ENCODE results near the genes PLEK and FBXO48.

GRCh38 chr2:67260476-67261446 is 136.4 kb upstream of the ETAA1 start:
- RRBS, 2 experiments: no CpG with 5 or more reads among the region's 16 CpGs

- RRBS, 2 experiments: no CpG with 5 or more reads among the region's 12 CpGs
Observed at GRCh38 chr2:67561352-67562140, 164.4 kb downstream of the ETAA1 start.

DNA sequence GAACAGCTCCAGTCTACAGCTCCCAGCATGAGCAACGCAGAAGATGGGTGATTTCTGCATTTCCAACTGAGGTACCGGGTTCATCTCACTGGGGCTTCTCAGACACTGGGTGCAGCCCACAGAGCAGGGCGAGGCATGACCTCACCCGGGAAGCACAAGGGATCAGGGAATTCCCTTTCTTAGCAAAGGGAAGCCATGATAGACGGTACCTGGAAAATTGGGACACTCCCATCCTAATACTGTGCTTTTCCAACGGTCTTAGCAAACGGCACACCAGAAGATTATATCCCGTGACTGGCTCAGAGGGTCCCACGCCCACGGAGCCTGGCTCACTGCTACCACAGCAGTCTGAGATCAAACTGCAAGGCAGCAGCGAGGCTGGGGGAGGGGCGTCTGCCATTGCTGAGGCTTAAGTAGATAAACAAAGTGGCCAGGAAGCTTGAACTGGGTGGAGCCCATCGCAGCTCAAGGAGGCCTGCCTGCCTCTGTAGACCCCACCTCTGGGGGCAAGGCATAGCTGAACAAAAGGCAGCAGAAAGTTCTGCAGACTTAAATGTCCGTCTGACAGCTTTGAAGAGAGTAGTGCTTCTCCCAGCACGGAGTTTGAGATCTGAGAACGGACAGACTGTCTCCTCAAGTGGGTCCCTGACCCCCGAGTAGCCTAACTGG is 1.1 kb upstream of the C1D start:
- RRBS, 2 experiments: no CpG with 5 or more reads among the region's 17 CpGs

GRCh38 chr2:68178652-68179031 is 21.0 kb downstream of the PNO1 start:
- RRBS, 2 experiments: no CpG with 5 or more reads among the region's 1 CpG

- RRBS, 2 experiments: no CpG with 5 or more reads among the region's 5 CpGs
Observed at GRCh38 chr2:68201523-68202097, 43.9 kb downstream of the PNO1 start.

DNA sequence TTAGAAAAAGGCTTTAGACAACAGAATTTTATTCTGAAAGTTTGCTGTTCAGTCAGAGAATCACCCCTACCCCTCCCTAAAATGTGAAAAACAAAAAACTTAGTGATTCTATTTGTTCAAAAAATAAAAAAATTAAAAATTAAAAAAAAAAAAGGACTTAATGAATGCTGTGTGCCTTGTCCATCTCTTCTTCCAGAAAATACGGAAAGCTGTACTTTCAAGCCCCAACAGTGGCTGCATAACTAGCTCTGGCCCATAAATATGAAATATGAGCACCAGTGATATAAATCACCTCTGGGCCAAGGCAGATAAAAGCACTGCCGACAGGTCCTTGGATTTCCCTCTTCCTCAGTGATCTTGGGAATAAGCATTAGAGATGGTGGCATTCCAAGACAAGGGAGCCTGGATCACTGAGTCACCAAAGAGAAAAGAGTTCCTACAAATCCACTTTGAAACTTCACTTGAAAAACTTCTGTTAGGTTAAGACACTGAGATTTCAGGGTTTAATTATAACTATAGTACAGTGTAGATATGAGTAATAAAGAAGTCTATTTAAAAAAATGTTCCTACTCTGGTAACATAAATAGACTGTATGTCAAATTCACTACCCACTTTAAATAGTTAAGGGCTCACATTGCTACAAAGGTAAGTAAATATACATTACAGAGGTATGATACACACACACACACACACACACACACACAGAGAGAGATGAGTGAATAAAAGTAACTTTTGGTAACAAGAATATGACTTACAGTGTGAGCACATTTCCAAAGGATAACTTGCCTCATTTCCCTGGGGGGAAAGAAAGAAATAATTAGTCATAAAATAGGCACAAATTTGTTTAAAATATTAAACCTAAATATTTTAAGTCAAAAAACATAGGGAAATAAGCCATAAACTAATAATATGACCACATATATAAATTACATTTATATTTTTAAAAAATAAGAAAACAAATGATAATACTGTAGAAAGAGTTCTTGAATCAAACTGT is 35.7 kb downstream of the PPP3R1 start:
- RRBS, 2 experiments: no CpG with 5 or more reads among the region's 2 CpGs

- RRBS, 2 experiments: 57% methylated on average over 1 of the region's 10 CpGs; no CpG with 5 or more reads in 1 of the 2 experiments
Observed at GRCh38 chr2:68365062-68365694, at the start of gene PLEK. PLEK (plus strand) TSS chr2:68365282.

- RRBS, 2 experiments: no CpG with 5 or more reads among the region's 3 CpGs
Observed at GRCh38 chr2:68385604-68386087, 20.6 kb downstream of the PLEK start.

GRCh38 chr2:68411310-68411700 is 46.2 kb downstream of the PLEK start:
- RRBS, 2 experiments: no CpG with 5 or more reads among the region's 3 CpGs

- RRBS, 2 experiments: under 1% methylated on average over 9 of the region's 61 CpGs
Observed at GRCh38 chr2:68466312-68467466, at the start of gene FBXO48. FBXO48 (minus strand) TSS chr2:68467294.

DNA sequence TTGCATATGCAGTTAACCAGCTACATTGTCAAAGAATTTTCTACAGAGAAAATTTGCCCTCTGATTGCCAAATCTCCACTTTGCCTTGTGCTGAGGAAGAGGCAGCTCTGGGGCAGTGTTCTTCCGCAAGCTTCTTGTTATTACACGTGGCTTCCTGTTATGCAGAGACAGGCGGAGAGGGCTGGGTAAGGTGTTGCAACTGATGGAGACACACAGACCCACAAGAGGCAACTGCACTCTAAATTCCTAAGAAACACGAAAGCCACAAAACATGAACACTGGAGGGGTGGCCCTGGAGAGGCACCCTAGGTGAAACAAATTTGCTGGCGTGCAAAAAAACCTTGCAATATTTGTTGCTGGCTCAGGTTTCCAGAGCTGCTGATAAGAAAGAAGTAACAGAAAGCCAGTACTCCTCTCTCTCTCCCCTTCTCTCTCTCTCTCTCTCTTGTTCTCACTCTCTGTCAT is 31.7 kb downstream of the ARHGAP25 start:
- RRBS, 2 experiments: no CpG with 5 or more reads among the region's 5 CpGs

DNA sequence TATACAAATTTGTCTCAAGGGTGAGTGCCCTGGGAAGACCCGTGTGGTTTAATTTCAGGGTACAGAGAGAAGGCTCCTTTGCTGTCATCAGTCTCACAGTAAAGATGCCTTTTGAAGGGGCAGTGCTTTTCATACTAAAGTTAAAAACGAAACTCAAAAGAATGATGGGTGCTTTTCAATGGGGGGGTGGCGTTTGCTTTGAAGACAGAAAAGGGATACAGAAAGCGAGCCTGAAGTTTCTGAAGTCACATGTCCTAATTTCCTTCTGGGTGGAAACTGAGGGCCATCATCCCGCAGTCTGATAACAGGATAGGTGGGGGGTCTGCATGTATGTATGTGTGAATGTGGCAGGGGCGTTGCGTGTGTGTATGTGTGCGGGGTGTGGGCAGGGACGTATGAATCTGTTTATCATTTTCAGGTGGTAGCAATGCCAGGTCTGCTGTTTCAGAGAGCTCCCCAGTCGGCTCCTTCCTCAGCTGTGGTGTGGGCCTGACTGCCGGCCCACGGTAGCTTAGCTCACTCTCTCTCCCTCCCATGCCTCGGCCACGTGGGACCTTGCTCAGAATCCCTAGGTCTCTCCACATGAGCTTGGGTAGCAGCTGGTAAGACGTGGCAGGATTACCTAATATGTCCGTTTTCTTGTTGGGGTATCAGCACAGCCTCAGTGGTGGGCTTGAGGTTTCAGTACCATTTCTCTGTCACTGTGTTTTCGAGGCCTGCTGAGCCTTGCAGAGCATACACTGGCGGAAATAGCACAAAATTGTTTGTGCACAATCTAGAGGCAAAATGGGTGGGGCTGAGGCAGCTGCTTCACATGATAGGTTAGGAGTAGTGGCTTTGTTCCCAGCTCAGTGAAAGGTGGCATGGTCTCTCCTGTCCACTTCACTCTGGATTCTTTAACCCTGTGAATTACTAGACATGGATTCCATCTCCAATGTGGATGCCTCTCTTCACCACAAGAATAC is 32.8 kb downstream of the ARHGAP25 start:
- RRBS, 2 experiments: no CpG with 5 or more reads among the region's 18 CpGs

DNA sequence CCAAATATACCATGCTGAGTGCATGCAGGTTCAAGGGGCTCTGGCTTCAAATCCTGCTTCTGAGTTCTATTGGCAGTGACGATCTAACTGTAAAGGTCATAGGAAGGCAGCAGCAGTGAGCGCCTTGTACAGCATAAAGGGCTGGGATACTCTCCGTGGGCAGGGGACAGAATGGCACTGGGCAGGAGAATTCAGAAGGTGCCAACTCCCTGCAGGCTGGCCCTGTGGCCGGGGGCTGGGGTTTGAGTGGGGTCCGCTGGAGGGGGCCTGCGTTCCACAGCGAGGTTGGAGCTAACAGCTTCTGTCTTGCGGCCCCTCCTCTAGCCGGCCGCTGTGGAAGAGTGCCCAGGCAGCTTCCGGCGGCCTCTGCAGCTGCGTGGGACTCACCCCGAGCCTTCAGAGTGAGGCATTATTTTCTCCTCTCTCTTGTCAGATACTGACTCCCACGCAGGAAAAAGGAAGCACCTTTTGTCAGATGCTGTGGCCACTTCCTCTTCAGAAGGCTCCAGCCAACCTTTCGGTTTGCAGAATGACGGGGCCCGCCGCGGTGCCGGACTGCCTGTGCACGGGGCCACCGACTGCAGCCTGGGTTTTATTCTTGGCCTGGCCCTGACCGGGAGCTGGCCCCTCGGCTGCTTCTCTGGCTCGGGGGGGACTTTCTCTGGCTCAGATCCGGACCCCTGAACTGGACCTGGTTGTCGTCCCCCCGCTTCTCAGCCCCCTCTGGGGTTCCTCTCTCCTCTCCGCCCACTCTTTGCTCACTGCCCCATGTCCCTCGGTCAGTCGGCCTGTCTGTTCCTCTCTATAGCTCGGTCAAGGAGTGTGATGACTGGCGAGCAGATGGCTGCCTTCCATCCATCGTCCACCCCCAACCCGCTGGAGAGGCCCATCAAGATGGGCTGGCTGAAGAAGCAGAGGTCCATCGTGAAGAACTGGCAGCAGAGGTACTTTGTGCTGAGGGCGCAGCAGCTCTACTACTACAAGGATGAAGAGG is 40.1 kb downstream of the ARHGAP25 start:
- RRBS, 2 experiments: 53 to 66% methylated on average over 7 to 11 of the region's 38 CpGs

DNA sequence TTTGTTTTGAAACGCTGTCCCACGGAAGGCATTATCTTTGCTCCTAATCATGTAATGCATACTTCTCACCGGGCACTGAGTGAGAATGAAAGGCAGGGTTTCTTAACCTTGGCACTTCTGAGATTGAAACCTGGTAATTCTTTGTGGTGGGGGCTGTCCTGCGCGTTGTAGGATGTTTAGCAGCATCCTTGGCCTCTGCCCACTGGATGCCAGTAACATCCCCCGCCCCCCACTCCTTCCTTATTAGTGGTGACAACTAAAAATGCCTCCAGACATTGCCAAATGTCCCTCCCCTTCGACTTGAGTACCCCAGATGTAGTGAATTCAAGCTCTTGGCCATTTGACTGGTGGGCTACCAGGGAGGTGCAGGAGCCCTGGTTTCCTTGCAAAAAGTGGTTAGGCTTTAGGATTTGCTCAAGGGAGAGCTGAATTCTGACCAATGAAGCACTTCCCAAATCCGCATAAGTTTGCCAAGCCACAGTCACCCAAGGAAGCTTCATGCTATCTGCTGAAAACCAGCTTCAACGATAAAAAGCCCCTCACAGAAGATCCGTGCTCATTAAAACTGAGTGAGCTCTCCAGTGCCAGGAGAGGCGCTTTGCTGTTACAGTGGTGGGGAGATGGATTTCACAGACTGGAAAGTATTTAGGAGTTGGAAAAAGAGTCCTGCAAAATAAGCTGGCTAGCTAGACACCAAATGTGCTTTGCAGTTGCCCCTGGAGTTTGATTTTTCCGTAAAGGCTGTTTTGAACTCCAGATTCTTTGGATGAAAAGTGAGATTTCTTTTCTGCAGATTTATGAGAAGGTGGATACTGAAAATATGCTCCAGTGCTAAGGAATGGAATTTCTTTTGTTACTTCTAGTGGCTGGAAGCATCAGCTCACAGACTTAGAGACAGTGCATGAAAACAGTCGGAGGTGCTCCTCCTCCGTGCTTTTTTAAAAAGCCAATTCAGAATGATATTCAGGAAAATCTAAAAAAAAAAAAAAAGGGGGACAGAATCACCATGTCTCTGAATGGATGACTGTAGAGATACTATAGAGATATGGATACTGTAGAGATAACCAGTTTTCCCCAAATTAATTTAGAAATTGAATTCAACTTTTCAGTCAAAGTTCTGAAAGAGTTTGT is 1.5 kb downstream of the ANTXR1 start:
- RRBS, 2 experiments: no CpG with 5 or more reads among the region's 14 CpGs

DNA sequence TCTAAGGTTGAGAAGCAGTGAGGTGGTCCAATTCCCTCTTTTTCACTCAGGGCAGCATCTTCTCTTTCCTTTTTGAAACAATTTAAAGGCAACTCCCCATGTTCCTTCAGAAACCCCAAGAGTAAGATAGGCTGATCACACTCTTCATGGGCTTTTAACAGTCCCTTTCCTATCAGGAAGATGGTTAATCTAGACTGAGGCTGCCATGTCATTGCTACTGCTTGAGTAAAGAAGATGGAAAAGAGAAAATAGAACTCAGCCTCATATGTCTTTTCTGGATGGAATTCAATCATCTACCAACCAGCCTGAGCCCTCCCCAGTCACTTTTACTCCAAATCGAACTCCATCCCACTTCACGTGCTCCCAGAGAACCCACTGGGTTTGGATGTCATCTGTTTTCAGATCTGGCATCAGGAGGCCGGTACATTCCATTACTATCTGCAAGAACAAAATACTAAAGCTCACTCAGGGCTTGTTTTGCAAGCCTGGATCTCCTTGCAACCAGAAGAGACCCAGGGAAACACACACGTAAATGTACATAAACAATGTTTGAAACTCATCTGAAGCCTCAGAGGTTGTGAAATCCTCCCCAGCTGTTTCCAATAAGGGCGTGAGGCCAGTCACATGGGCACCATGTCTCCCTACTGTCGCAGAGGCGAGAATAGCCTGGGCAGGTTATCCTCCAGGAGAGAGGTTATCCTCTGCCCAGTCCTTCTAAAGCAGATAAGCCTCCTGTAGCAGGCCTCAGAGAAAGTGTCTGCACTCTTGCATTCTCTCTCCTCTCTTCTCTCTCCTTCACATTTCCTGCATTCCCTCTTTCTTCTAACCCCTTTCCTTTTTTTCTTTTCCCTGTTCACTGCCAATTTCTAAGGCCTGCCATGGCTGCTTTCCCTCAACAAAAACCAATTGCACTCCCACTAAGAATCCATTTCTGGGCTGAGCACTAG is 187.0 kb downstream of the GFPT1 start:
- RRBS, 2 experiments: no CpG with 5 or more reads among the region's 7 CpGs

DNA sequence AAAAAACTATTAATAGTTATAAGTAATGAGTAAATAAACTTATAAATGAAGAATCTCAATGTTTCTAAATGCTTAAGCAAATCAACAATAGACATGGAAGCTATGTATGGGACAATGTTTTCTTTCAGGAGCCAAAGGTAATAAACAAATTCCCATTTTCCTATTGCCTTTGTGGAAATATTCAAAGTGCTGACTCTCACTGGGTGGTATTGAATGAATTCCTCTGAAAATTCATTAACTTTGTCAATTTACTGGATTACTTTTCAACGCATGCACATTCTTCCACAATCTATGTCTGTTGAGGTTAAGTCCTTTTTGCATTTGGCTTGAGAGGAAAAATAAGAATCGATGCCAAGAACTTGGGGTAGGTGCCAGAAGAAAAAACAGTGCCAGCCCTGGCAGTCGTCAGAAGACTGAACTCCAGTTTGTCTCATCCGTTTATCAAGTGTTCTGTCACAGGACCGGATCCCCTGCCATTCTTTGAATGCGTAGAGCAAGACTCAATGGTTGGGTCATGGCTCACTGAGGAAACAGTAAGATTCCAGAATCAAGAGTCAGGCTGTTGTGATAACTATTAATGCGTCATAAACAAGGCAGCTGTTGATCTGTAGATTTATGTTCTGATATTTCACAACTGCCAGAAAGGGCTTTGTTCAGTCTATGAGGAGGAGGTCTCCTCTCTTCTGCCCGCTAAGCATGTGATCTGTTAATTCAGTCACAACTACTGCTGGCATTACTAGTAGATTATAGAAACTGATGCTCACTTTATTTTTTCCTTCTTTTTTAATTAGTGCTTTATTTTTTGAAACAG is 133.2 kb downstream of the GFPT1 start:
- RRBS, 2 experiments: no CpG with 5 or more reads among the region's 8 CpGs

- RRBS, 2 experiments: no CpG with 5 or more reads among the region's 31 CpGs
Observed at GRCh38 chr2:69307367-69307824, 79.6 kb downstream of the GFPT1 start.

DNA sequence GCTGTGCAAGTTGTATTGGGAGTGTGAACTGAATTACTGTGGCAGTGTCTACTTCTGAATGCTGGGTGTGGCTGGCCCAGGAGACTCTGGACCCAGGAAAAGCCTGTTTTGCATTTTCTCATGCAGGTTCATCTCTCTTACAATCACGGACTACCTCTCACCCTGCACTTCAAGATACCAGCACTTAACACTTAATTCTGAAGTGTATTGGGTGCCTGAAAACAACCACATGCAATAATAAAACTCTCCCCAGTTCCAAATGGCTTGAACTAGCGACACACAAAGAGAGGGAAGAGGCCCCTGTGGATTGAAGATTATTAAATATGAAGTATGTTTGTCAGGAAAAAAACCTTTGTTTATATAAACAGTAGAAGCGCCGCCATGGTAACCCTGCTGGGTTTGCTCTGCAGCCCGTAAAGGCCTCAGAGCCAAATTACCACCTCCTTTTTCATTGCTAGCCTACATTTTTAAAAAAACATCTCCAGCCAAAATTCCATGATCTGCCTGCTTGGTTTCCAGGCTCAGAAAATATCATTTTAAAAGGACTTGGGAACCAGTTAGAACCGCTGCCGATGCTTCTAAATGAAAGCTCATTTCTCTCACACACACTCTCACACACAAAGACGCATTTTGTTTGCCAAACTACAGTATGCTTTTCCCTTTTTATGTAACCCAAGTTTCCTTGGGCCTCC is 77.4 kb downstream of the GFPT1 start:
- RRBS, 2 experiments: no CpG with 5 or more reads among the region's 8 CpGs

- RRBS, 2 experiments: 5 to 6% methylated on average over 8 of the region's 22 CpGs
Observed at GRCh38 chr2:69436467-69437245, 579 bp downstream of the NFU1 start.

All from LNCaP clone FGC (cell line).